ENCODE measurements around a stretch of chr2.

DNA sequence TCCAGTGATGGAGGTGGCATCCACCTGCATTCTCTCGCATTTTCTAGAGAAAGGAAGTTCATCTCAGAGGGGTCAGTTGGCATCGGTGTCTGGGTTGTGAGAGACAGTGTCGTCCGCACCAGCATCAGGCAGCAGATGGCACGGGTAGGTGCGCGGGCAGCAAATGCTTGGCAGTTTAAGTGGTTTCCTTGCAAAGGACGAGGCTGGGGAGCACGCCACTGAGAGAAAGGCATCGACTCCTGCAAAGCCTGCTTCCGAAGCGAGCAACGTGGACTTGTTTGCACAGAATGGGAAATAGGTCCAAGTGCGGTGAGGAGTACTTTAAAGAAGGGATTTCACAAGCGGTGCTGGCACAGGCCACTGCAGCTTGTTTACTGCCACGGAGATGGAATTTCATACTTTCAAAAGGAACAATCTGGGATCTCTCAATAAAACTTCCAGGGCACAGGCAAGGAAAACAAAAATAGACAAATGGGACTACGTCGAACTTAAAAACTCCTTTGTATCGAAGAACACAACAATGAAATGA, 21.1 kb downstream of the TWIST2 start:
- PRO-cap, result no peak
- RAMPAGE, long total RNA, result no peak

DNA sequence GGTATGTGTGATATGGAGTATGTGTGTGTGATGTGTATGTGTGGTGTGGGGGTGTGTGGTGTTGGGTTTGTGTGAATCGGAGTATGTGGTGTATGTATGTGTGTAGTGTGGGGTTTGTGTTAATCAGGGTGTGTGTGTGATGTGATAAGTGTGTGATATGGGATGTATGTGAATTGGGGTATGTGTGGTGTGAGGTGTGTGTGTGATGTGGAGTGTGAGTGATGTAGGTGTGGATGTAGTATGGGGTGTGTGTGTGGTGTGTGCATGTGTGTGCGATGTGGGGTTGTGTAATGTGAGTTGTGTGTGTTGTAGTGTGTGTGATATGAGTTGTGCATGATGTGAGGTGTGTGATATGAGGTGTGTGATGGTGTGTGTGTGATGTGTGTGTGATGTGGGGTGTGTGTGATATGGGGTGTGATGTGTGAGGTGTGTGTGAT, 54.4 kb downstream of the TWIST2 start:
- PRO-cap, result no peak
- RAMPAGE, long total RNA, result no peak

DNA sequence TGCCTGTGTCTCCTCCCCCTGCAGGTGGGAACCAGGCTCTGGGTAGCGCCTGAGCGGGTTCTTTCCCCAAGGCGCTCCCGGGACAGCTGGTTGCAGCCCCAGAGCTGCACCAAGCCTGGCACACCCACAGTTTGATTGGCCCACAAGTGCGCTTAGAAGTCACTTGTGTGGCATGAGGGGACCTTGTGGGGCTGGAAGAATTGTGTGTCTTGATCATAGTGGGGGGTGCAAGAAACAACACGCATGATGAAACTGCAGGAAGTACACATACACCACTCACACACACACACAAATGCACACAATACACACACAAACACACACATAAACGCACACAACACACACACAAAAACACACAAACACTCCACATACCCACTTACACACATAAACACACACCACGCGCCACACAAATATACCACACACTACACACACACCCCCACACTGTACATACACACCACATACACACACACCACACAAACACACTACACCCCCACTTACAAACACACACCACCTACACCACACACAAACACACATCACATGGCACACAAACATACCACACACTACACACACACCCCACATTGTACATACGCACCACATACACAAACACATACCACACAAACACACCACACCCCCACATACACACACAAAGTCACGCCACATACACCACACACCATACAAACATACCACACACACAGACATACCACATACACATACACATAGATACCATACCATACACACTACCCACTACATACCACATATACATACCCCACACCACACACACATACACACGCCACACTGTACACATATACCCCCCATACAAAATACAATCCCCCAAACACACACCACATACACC, 59.8 kb downstream of the TWIST2 start:
- PRO-cap, result no peak
- RAMPAGE, long total RNA, result no peak

GRCh38 chr2:239052355-239053499, 204.8 kb downstream of the TWIST2 start:
- PRO-cap, result no peak
- RAMPAGE, long total RNA, result no peak

DNA sequence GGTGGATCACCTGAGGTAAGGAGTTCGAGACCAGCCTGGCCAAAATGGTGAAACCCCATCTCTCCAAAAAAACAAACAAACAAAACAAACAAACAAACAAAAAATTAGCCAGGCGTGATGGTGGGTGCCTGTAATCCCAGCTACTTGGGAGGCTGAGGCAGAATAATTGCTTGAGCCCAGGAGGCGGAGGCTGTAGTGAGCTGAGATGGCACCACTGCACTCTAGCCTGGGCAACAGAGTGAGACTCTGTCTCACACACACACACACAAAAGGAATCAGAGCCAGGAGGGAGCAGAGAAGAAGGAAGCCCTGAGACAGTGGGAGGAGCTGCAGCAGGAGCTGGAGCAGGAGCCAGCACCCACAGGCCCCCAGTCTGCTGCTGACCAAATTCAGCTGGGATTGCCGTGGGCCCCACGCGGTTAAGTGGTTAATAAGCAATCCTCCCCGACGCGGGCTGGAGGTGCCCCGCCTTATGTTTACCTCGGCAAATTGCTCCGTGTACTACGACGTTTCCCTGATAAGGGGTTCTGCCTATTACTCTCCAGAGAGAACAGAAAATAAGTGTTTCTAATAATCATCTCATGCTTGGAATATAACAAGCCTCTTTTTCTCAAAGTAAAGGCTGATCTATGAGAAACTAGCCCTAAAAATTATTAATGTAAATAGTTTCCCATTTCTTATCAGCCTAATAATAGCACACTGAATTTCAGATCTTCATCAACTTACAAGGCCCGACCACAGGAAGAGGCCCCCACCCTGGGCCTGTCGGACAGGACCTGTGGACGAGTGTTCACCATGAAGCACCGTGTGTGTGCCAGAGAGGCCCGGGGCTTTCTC, 265.3 kb downstream of the TWIST2 start:
- PRO-cap, result no peak
- RAMPAGE, long total RNA, result no peak

GRCh38 chr2:239120507-239121124, 272.7 kb downstream of the TWIST2 start:
- PRO-cap, result no peak
- RAMPAGE, long total RNA, result no peak

GRCh38 chr2:239142237-239142879, 258.5 kb downstream of the HDAC4 start:
- PRO-cap, result no peak
- RAMPAGE, long total RNA, result no peak

GRCh38 chr2:239154149-239154724, 246.6 kb downstream of the HDAC4 start:
- PRO-cap, result no peak
- RAMPAGE, long total RNA, result no peak

DNA sequence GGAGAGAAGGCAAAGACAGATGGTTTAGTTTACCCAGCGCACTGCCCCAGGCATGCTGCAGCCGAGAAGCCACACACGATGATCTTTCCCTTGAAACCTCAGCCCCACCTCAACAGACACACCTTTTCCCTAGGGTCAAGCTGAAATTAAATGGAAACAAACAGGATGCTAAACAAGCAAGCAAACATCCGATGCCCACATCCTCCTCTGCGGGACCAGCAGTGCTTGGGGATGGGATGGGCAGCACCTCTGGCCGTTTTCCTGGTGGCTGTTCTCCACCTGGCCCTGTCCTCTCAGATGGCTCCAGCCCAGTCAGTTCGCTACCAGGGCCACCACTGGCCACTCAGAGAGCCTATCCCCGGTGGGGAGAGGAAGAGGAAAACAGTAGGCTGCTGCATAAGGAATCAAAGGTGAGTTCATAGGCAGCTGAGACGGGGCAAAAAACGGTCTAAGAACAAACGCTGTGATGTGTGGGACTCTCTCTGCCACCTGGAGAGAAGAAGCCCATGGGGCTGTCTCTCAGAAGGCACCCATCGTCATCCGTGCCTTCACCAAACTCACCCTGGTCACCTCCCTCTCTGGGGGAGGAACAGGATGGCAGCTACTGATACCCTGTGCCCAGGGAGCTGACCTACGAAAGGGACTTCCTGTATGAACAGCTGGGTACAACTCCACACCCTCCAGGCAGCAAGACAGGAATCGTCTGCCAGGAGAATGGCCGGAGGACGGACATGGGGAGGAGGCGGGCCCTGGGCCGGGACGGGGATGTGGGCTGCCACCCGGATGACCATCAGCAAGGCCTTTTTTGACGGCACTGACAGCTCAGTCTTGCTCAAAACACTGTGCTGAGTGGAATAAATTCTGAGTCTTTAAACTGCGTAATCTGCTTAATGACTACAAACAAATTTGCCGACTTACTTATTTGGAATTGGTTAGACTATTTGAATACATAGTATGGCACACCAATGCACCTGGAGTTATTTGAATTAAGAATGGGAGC, 243.7 kb downstream of the HDAC4 start:
- PRO-cap, result no peak
- RAMPAGE, long total RNA, result no peak

DNA sequence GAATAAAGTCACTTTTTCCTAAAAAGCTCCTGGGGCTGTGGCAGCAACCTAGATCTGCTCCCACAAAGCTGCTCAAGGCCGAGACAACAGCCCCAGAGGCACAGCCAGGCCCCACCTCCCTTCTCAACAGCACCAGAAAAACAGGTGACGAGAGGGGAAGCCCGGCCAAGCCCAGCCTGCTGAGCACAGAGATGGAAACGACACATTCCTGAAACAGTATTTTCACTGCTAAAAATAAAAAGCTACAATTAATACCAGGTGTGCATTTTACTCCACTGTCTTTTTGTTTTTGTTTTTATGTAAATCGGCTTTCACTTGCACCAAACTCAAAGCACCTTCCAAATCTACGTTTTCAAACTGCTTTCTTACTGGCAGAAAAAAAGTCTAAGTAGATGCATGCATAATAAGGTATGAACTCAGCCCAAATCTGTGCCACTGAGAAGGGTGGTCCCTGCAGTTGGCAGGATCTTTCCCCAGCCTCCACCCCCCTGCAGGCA, 199.2 kb downstream of the HDAC4 start:
- PRO-cap, result no peak
- RAMPAGE, long total RNA, result no peak

GRCh38 chr2:239238499-239239296, 162.1 kb downstream of the HDAC4 start:
- PRO-cap, result no peak
- RAMPAGE, long total RNA, result no peak

GRCh38 chr2:239257359-239258083, 143.3 kb downstream of the HDAC4 start:
- PRO-cap, result no peak
- RAMPAGE, long total RNA, result no peak

DNA sequence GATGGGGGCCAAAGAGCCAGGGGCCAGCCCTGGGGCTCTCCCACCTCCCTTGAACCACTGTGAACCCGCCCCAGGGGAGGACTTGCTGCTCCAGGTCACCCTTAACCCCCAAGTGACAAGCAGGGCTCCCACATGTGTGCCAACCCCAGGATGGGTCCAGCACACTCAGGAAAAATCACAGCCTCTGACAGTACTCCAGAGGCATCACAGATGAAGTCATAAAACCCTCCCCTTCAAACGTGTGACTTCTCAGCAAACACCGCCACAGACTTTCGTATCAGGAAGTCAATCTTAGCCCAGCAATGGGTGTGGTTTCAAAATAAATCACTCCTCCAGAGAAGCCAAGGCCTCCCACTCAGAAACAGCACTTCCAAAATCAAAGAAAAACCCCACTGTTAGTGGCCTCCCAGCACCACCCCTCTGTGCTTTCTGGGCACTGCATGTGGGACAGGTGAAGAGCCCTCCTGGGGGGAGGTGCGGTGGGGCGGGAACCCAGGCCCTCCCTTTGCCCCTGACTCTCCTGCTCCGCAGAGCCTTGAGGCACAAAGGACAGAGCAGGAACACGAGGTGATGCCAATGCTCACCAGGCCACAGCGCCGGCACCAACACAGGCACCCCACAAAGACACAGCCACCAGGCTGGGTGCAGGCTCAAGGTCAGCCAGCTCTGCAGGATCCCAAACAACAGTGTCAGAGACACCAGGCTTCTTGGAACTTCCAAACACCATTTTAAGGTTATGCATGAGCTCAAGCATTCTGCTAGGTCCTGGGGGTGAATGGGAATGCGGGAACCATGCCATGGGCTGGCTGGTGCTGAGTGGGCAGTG, 135.5 kb downstream of the HDAC4 start:
- PRO-cap, result bidirectional peak, plus-strand start at position 335 of the sequence, minus-strand start at position 276 of the sequence
- RAMPAGE, long total RNA, result no peak

GRCh38 chr2:239269238-239269805, 131.5 kb downstream of the HDAC4 start:
- PRO-cap, result no peak
- RAMPAGE, long total RNA, result no peak

DNA sequence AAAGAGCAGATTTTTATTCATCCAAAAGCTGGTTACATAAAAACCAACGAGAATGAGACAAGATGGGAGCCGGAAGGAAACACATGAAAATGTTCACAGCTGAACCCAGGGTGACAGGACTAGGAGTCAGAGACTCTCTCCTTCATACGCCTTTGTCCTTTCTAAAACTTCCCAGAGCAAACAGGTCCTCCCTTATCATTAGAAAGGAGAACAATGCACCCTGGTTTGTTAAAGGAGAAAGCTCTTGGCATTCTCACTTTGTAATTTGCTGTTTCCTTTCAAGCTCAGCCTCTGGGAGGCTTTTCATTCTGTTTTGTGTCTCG, 105.5 kb downstream of the HDAC4 start:
- PRO-cap, result no peak
- RAMPAGE, long total RNA, result no peak

DNA sequence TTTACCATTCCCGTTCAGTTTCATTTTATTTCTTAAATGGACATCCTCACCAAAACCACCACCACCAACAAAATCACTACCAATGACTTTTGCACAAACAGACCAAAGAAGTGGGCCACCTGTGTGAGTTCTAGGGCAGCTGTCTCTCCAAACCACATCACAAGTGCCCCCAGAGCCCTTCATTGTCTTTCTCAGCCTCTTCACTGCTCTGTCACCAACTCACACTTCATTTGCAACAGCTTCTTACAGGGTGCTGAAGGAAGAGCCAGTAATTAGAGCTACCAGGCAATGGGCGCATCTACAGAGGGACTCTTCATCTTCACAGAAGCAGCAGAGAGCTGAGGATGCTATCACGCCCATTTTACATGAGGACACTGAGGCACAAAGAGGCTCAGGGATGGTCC, 105.1 kb downstream of the HDAC4 start:
- PRO-cap, result no peak
- RAMPAGE, long total RNA, result no peak

DNA sequence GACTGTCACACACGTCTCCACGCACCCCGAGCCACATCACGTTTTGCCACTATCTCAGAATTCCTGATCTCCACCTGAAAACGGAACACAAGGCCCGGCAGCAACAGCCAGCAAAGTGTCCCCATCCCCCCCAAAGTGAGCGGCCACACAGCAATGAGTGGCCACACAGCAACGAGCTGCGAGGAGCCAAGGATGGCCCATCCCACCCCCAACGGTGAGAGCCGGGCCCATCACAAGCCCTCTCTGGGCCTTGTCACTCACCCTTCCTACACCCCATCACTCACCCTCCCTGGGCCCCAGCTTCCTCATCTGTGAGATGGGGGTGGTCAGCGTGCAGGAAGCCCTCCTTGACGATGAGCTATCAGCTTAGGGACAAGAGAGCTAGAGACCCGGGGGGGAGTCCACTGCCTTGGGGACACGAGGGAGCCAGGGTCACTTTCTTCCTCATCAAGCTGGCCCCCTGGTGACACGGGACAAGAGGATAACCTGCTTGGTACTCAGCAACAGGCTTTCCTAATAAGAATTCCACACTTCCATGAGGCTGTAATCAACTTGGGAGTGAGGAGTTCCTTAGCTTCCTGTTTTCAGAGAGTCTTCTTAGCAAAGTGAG, 92.9 kb downstream of the HDAC4 start:
- PRO-cap, result no peak
- RAMPAGE, long total RNA, result no peak

DNA sequence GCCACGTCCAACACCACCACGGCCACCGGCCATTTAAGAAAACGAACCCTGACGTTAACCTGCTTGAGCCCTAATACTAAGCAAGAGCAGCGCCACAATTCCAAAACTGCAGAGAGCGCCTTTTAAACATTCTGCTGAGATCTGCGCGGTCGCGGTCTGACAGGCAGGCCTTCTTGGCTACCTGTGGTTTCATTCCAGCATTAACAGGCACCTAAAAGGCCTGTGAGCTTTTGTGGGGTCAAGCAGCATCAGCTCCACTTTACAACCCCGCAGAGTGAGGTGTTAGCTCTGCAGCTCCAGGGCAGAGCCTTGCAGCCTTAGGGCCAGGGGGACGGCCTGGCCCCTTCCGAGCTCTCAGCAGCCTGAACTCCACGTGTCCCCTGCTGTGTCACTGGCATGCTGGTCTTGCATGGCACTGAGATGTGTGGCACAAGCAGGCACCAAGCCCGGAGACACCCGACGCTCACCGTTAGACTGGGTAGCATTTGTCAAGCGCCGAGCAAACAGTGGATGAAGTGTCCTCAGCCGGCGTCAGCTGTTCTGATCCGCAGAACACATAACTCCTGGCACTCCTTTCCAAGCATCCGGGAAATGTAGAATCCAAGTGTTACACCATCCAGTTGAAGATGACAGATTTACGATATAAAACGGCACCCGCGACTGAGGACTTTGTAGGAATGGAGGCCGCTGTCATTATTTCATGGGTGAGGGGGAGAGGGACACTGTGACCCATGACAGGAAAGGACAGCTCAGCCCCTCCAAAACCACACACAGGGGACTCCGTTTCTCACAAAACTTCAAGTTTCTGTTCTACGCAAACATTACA, 89.7 kb downstream of the HDAC4 start:
- PRO-cap, result no peak
- RAMPAGE, long total RNA, result no peak

- PRO-cap, result no peak
- RAMPAGE, long total RNA, result no peak
These were observed 2.6 kb downstream of the HDAC4 start for GRCh38 chr2:239397884-239399038.

- PRO-cap, result no peak
- RAMPAGE, long total RNA, result no peak
These were observed 493 bp downstream of the HDAC4 start for GRCh38 chr2:239400349-239400705.